ENCODE results near the genes FAAH2 and NLRP2B.

DNA sequence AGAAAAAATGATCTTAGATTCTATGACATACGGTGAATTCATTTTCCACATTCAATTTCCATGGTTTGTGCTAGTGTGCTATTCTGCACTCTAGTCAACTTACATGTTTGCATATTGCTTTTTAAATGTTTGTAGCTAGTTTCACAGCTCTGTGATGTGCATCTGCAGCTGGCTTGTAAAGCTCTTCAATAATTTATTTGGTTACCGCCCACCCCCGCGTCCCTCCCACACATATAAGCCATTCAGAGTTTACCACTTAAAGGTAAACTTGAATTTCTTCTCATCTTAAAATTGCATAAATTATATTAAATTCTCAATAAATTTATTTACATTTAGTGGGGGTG, 320 bp upstream of the NBDY start:
- PRO-cap, 7 experiments, result peak in 3 of 7 experiments; most common minus-strand start position 160 of the sequence (in 1)

GRCh38 chrX:56729919-56730453, 943 bp downstream of the NBDY start:
- PRO-cap, 7 experiments, result no peak in any of the 7 experiments

- PRO-cap, 7 experiments, result peak in 7 of 7 experiments; most common plus-strand start chrX:56801020 (in 7); most common minus-strand start chrX:56800884 (in 2)
Measured at GRCh38 chrX:56800591-56801204, 71.7 kb downstream of the NBDY start.

DNA sequence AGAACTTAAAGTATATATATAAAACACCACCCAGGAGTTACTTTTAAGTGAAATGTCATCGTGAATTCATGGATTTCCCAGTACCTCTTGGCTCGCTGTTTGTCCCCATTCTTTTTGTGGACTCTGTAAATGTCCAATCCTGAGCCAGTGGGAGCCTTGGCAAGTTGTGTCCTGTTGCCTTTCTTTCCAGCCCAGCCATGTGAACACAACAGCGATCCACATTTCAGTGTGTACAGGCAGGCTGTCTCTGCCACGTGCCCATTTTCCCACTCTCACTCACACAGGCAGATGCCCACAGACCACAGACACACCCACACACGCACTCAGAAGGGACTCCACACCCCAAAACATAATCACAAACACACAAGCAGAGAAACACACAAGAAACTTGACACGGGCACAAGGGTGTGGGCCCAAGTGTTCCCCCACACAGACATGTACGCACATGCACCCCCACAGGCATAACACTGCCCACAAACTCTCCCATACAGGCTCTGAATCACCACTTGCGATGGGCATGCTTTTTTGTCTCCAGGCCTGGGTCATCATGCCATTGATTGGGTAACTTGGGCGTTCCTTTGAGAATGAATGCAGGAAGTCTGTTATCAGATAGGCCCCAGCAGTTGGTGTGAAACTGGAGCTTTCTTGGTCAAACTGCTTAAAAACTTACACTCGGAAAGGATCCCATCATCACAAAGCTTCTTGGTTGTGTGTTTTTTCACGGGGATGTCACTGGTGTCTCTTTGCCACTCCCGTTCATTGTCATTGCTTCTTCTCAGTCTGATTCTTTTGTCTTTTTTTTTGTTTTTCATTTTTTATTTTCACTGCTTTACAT, 84.3 kb downstream of the NBDY start:
- PRO-cap, 7 experiments, result peak in 7 of 7 experiments; most common plus-strand start position 378 of the sequence (in 6); most common minus-strand start position 201 of the sequence (in 5)

DNA sequence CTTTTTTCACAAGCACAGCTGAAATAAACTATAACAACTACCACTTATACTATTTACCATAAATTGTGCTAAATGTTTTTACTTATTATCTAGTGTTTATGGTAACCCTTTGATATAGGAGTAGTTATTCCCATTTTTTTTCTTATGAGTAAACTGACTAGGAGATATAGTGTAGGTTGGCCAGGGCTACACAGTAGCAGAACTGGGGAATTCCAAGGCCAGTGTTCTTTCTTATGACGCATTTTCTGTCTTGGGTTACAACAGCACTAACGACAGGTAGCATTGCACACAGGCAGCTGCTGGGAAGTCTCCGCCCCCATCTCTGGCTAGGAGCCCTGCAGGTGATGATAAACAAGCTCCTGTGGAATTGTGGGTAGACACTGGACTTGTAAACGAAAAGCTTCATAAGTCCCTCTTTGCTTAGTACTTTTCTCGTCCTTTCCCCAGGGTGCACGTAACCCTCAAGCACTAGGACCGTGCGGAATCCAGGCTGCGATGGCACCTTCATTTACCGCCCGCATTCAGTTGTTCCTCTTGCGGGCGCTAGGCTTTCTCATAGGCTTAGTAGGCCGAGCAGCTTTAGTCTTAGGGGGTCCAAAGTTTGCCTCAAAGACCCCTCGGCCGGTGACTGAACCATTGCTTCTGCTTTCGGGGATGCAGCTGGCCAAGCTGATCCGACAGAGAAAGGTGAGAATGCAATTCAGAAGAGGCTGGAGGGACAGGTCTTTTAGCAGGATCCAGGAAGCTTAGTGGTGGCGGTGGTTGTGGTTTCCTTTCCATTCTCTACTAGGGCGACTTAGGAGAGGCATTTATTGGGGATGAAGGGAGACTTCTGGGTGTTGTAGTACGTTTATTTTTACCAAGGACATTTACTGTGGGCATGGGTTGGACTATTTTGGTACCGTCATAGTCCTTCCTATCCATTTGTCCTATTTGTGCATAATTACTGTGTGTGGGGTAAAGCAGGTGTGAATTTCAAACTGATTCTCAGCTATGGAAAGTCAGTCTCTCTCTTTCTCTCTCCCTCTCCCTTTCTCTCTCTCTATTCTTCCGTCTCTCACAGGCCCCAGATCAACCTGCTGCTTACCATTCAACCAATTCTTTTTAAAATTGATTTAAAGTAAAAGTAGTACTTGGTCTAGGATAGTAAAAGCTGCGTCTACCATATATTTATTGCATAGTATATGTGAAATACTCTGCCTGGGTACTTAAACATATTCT, at the start of gene FAAH2:
TSS of gene FAAH2 (plus strand) at position 376 of the 1,221 bp plus-strand sequence.
- PRO-cap, 7 experiments, result peak in 7 of 7 experiments; most common plus-strand start position 423 of the sequence (in 7); most common minus-strand start position 204 of the sequence (in 5)

DNA sequence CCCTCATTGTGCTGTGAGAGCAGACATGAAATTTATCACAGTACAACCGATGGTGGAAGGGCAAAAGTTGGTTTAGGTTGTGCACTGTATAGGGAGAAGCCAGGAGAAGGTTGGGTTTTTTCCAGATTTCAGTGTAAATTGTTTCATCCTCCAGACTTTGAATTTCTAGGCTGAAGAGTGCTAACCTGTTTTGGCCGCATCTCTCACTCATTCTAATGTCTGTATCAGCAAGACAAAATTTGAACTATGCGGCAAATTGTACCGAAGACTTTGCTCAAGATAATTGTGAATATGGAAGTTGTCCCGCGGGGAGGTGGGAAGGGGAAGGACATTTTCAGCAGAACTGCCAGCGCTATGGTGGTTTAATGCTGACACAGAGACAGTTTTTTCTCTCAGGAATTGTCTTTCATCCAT, 639 bp upstream of the ZXDB start:
- PRO-cap, 7 experiments, result no peak in any of the 7 experiments

- PRO-cap, 7 experiments, result no peak in any of the 7 experiments
Measured at GRCh38 chrX:57679966-57680493, at the start of gene NLRP2B. NLRP2B (minus strand) TSS chrX:57680260.

DNA sequence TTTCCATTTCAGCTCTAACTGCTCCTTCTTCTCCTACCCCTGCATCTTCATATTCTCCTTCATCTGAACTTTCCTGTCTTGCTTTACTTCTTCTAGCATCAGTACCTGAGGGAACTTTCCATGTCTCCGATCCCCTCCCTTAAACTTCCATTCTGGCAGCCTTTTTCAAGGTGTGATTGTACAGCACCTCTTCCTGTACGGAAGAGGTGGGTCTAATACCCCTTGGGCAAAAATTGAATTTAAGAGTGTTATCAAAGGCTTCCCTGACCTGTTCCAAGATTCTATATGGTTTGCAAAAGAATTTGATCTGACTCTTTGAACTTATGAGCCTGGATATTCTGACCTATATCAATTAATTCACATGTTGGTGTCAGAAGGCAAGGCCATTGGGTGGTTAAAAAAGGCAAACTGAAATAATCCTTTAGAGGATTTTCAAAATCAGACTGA, 155.6 kb upstream of the SPIN4 start:
- PRO-cap, 7 experiments, result no peak in any of the 7 experiments

GRCh38 chrX:63754264-63755256, 30.5 kb downstream of the ARHGEF9 start:
- PRO-cap, 7 experiments, result peak in 7 of 7 experiments; most common plus-strand start chrX:63754311 (in 6); most common minus-strand start chrX:63754697 (in 6)

- PRO-cap, 7 experiments, result no peak in any of the 7 experiments
Measured at GRCh38 chrX:65529427-65529985, 5.1 kb downstream of the LAS1L start.

- PRO-cap, 7 experiments, result peak in 3 of 7 experiments; most common plus-strand start chrX:65668572 (in 1); most common minus-strand start chrX:65668533 (in 3)
Measured at GRCh38 chrX:65668453-65669618, 1.4 kb downstream of the MSN start.

DNA sequence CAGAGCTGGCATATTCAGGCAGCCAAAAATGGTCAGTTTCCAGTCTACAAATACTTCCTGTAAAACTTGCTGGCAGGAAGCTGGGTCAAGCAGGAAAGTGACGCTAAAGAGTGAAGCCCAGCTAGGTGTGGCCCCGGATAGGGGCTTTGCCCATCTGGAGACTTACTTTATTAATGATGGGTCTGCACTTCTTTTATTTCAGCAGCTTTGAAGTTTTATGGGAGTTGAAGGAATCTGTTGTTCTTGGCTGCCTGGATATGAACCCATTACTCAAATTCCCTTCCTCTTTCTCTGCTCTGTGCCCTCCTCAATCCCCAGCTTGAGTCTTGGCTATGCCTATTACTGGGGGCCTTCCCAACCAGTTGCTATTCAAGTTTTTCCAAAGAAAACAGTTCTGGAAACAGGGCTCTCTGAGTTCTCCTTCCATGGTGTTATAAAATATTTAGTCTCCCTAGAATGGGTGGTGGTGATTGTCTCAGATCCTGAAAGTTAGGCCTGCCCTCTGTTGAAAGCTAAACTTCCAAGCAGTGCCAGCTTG, 36.7 kb downstream of the MSN start:
- PRO-cap, 7 experiments, result no peak in any of the 7 experiments

- PRO-cap, 7 experiments, result no peak in any of the 7 experiments
Measured at GRCh38 chrX:65735069-65735613, 67.7 kb downstream of the MSN start.

GRCh38 chrX:65738126-65738657, 70.7 kb downstream of the MSN start:
- PRO-cap, 7 experiments, result no peak in any of the 7 experiments

DNA sequence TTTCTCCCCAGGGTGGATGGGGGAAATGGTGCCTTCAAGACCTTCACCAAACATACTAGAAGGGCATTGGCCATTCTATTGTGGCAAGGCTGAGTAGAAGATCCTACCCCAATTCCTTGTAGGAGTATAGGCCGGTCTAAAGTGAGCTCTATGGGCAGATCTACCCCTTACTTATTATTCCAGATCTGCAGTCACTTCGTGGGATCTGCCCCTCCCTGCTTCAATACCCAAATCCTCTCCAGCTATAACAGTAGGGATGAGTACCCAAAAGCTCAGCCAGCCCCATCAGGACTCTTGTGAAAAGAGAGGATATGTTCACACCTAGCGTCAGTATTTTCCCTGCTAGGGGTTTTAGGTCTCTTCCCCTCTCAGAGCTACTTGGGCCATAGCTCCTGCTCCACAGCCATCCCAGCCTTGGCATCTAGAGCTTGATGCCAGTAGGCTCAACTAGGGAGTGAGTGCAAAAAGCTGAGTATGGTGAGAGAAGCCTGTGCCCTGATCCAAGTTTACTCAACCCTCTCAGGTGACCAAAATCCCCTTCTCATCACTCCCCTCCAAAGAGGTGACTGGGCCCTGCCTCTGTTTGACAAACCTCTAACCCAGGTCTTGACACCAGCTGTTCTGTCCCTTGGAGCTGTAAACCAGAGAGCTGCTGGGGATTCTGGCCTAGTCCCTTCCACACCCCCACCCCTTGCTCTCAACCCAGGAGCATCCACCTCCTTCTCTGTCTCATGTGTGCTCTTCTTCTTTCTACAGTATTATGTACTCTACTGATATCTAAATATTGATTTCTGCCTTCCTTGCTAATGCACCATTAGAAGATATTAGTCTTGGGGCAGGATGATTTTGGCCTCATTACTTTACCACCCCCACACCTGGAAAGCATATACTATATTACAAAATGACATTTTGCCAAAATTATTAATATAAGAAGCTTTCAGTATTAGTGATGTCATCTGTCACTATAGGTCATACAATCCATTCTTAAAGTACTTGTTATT, 73.4 kb downstream of the MSN start:
- PRO-cap, 7 experiments, result no peak in any of the 7 experiments

DNA sequence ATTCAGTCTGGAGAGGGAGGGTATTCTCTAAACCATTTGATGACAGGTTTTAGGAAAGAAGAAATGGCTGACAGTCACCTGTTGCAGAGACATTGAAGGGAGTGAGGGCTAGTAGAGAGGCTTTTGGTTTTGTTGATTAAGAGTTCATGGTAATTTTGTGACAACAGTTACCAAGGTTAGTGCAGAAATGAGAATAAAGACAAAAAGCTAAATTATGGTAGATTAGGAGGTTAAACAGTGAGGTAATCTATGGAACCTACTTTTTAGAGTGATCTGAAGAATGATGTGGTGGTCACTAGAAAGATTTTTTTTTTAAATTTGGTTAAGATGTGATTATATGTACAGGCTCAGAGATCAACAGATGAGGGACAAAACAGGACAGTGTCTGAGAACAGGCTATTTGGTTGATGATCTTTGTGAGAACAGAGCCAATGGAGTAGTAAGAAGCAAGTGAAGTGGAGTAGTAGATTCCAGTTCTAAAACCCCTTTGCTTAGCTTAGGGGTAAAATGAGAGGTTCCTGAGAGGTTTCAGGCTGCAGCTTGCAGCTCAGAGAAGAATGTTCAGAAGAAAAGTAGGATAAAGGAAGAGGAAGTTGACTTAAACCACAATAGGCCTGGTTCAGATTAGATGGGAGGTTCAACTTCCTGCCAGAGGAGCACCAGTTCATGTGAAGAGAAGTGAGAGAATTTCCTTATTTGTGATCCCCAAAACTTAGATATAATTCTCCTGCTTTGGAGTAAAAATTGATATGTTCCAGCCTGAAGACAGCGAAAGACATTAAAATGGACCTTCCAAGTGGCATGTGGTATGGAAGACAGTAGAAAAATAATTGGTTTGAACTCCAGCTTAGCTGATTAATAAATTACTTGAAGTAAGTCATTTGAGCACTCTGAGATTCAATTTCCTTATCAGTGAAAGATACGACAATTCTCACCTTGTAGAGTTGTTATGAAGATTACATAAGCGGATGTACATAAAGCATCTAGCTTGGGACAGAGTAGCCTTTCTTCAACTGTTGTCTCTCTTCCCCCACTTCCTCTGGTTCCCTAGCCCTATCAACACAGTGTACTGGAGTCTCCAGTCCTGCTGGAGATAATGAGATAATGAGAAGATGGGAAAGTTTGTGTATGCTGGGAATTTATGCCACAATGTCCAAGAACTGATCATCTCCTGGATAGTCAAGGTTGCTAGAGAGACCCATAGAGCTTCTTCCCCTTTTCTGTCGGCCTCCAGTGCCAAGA, 34.4 kb downstream of the VSIG4 start:
- PRO-cap, 7 experiments, result no peak in any of the 7 experiments

GRCh38 chrX:66019808-66020619, 19.9 kb downstream of the VSIG4 start:
- PRO-cap, 7 experiments, result no peak in any of the 7 experiments

DNA sequence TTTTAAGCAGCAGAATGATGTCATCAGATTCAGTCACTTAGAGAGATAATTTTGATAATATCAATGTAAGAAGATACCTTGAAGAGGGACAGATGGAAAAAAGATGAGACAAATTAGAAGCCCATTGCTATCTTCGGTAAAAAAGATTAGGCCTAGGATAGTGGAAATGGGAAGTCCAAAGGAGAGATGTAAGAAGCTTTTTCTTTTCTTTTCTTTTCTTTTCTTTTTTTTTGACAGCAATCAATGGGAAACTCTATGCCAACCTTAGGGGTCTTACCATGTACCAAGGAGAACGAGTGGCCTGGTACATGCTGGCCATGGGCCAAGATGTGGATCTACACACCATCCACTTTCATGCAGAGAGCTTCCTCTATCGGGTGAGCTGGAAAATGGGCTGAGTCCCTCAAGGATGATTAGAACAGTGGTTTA, 94.6 kb downstream of the HEPH start:
- PRO-cap, 7 experiments, result no peak in any of the 7 experiments

DNA sequence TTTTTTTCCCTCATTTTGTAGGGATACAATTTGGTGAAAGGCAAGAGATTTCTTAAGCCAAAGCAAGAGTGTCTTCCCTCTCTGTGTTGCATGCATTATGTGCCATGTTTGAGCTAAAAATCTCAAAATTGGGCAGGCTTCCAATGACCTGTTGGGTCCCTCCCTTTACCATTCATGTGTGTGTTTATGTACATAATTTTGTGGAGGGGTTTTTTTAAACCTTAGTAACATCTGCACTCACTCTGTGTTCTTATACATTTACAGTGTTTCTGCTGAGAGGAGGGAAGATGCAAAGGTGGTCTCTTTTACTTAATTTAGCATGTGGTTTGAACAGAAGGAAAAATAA, 5.3 kb downstream of the AR start:
- PRO-cap, 7 experiments, result no peak in any of the 7 experiments

DNA sequence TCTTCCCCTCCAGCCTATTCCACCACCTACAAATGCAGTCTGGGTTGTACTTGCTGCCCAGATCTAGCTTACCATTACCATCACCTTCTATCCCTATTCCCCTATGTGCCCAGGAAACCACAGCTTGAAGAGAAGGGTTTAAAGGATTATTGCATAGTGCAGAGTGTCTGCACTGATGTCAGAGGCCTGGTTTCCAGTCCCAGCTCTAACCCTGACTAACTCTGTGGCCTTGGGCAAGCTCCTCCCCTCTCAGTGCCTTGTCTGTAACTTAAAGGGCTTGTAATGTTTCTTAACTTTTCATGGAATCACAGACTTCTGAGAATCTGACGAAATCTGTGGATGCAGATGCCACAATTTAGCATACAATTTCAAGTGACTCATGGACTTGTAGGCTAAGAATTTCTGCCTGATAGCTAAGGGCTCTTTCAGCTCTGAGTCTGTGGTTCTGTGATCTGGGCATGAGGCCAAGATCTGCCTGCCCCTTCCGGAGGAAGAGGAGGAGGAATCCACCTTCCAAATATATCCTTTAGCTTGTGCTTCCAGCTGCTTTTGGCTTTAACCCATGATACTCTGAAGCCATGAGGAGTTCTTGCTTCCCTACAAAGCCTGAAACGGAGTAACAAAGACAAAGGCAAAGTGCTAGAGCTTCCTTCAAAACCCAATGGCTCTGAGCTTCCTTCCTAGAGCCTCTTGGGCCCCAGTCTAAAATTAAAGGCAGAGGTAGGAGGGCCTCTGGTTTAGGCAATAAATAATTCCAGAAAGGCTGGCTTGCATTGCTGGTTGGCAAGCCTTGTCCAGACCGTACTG, 236.9 kb downstream of the AR start:
- PRO-cap, 7 experiments, result no peak in any of the 7 experiments